Measurements from ENCODE around the gene FLRT3.

DNA sequence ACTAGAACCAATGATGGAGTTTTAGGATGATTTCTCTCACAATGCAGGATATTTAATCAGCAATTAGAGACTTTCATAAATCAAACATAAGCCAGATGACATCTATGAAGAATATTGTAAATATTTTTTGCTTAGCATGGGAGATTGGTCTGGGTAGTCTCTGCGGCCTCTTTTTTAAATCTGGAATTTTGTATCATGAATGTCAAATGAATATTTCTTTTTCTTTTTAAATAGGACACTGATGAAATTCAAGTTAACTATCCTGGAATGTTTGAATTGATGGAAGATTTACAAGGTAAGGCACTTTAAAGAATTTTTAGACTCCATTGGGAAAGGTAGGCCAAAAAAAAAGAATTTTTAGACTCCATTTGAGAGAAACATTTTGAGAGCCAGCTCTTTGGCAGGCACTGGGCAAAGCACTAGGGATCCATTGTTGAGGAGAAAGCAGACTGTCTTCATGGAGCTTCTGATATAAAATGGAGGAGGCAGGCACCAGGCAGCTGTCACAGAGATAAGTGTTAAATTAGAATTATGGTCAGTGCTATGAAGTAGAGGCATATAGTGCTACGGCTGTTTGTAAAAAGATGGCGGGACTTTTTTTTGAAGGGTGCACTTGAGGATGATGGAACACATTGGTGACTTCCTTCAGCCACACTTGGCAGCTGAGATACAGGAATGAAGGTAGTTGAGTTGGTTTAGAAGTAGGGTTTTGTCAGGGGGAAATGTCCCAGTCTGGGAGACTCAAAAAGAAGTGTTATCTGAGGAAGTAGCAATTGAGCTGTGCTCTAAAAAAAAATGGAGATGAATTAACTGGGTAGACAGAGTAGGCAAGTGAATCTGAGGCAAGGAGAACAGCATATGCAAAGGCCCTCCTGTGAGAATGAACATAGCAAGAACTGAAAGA lies 24.0 kb downstream of the NDUFAF5 start:
- PRO-cap, result no peak
- RRBS, 2 experiments, result no CpG with 5 or more reads among the region's 3 CpGs

- PRO-cap, result no peak
- RRBS, 2 experiments, result 1 to 2% methylated on average over 12 to 19 of the region's 66 CpGs
Measured at GRCh38 chr20:13995830-13996458, 628 bp downstream of the MACROD2 start.

DNA sequence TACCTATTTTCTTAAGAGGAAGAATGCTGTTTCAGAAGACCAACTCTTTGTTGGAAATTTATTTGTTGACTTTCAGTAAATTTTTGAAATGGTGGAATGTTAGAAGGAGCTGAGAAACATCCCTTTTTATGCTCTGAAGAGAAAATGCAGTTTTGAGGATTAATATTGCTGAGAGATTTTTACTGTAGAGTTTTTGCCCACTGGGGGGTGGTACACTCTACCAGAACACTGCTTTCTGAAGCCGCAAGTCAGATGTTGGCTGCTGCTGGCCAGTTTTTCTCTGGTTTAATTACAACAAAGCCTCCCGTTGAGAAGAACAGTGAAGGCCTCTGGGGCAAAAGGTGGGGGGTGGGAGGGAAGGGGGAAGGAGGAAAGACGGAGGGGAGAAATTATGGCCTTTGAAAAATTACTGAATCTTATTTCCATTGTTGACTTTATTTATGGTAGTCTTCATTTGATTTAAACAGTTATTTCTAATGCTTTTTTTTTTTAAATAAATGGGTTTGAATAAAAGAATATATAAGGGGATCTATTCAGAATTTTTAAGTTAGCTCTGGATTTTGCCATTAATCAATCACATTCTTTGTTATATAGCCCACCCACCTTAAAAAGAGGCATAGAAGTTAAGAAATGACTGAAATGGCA lies 3.0 kb downstream of the FLRT3 start:
- PRO-cap, result no peak
- RRBS, 2 experiments, result no CpG with 5 or more reads among the region's 3 CpGs

DNA sequence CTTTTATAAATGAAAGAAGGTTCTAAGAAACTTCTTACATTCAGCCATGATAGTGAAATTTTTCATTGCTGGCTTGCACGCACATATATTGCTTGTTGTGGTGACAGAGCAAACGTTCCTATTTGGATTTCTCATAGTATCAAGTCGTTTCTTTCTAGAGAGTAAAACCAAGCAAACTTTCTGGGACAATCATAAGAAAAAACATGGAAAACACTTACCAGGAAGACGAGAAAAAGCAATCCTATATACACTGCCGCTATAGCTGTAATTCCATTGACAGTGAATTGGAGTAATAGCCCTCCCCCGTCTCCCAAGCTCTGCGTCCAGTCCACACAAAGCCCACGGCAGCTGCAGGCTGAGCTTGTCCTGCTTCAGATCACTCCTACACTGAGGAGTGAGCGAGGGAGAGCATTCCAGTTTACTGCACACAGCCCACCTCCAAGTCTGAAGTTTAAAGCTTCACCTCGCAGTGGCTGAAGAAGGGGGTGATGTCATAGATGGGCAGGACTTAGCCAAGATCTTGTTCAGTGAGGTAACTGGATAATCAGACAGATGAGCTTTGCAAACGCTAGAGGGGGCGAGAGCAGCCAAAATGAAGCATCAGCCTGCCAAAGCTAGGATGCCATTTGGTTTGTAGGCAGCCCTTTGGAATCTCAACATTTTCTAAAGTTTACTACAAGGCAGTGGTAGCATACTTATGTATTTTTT lies at the start of gene FLRT3:
FLRT3 (minus strand) TSS at position 427 of the 708 bp plus-strand sequence.
- PRO-cap, result bidirectional peak, plus-strand start at position 333 of the sequence, minus-strand start at position 392 of the sequence; unidirectional peak, minus-strand start at position 446 of the sequence
- RRBS, 2 experiments, result no CpG with 5 or more reads among the region's 12 CpGs

- PRO-cap, result no peak
- RRBS, 2 experiments, result no CpG with 5 or more reads among the region's 3 CpGs
Measured at GRCh38 chr20:15070371-15070894, 733.0 kb upstream of the FLRT3 start.

DNA sequence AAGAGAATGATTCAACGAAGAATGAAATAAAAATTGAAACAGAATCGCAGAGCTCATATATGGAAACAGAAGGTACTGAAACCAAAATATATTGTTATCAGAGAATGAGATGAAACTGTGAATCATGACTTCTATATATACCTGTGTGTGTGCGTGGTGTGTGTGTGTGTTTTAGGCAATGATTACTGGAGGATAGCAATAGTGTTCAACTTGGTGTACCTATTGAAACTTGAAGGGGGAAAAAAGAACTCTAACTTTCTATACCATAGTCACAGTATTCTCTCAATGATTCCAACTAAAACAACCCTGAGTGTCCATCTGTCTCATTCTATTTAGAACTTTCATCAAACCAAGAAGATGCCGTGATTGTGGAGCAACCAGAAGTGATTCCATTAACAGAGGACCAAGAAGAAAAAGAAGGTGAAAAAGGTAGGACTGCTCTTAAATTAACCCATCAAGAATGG lies 586.5 kb downstream of the KIF16B start:
- PRO-cap, result no peak
- RRBS, 2 experiments, result no CpG with 5 or more reads among the region's 4 CpGs

DNA sequence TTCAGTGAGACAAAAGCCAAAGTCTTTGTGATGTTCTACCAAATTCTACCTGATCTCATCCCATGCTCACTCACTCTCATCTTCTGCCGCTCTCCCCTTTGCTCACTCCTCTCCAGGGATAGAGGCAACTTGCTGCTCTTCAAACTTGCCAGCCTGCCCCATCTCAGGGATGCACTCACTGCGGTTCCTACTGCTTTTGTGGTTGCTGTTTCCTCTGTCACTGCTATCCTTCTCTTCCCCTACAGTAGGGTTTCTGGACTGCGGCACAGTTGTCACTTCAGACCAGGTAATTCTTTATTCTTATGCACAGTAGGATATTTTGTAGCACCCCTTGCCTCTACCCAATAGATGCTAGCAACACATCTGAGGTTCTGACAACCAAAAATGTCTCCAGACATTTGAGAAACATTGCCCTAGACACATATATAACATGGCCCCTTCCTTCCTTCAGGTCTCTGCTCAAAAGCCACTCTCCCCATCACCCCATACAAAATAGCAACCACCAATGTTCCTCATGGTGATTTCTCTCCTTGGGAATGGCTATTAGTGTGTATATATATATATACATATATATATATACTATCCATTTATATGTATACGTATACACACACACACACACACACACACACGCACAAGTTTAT lies 141.8 kb downstream of the KIF16B start:
- PRO-cap, result no peak
- RRBS, 2 experiments, result no CpG with 5 or more reads among the region's 5 CpGs

- PRO-cap, result no peak
- RRBS, 2 experiments, result no CpG with 5 or more reads among the region's 1 CpG
Measured at GRCh38 chr20:16451917-16452507, 121.2 kb downstream of the KIF16B start.

DNA sequence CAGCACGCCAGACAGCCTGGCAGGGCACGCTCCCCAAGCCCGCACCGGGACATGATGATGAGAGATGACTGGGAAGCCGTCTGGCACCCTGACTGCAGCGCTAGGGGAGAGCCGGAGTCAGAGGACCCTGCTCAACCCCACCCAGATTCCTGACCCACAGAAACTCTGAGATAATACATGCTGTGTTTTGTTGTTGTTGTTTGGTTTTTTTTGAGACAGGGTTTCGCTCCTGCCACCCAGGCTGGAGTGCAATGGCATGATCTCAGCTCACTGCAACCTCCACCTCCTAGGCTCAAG lies 42.8 kb downstream of the KIF16B start:
- PRO-cap, result no peak
- RRBS, 2 experiments, result 53 to 89% methylated on average over 4 of the region's 8 CpGs

DNA sequence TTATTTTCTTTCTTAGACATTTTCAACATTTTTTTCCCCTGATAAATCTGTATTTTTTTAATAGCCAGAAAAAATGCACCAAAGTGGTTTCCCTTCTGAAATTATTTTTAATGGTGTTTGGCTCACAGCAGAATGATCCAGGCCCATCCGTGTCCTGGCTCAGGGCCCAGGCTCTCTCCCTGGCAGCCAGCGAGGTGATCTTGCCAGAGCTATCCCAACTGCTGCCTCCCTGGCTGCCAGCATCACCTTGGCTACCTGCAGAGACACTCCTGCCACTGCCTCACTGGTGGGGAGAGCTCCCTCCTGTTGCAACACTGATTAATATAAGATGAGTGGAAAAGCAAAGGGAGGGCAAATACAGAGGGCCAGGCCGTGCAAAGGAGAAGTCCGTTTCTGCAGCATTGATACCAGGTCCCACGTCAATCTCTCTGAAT lies 13.0 kb upstream of the DSTN start:
- PRO-cap, result no peak
- RRBS, 2 experiments, result no CpG with 5 or more reads among the region's 5 CpGs

DNA sequence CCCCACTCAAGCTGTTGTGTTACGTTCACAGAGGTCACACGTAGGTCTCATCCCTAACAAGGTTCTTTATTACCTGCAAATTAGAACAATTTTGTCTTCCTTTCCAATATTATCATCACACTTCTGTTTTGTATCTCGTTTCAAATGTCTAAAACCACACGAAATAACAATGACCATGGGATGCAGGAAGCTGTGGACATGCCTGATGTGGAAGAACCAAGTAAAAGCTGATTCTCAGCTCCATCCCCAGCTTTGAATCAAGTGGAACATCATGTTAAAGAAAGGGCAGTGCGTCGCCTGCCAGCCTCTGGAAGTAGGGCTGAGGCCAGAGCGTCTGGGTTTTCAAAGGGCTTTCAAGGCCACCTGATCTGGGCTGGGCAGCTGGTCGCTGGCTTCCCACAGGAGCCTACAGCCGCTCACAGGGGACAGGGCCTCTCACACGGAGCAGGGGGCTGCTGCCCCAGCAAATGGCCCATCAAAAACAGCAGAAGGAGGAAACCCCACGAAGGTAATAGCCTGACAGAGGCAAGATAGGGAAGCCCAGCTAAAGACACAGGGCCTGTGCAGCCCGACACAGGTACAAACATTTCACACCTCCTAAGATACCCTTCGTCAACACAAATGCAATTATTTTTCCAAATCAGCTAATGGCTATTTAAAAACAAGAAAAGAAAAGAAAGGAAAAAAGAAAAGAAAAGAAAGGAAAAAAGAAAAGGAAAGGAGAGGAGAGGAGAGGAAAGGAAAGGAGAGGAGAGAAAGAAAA lies 25.0 kb downstream of the RRBP1 start:
- PRO-cap, result no peak
- RRBS, 2 experiments, result no CpG with 5 or more reads among the region's 13 CpGs

- PRO-cap, result no peak
- RRBS, 2 experiments, result no CpG with 5 or more reads among the region's 14 CpGs
Measured at GRCh38 chr20:17841751-17842305, 126.8 kb downstream of the SNX5 start.

DNA sequence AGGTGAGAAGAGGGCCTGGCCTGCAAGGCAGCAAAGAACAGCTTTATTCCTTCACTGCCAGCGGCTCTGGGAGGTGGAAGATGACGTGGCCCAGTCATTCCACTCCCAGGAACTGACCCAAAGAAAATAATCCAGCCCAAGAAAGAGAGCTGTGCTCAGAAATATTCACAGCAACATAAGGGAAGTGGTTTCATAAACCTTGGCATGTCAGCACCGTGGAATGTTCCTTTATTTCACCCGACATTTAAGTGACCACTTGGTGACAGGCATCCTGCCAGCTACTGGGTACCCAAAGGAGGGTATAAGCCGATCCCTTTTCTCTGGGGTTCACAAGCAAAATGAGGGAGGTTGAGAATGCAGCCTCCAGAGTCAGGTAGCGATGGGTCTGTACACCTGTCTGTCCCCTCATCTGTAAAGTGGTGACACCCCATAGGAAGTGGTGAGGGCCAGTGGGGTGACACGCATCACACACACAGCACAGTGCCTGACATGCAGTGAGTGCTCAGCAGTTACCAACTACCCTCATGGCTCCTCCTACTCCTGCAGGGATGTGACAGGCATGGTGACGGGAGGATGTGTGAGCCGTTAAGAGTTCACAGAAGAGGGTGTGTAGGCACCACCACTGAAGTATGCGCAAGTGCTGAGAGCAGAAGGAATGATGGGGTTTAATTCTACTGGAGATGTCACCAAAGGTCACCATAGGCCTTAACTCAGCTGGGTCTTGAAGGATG lies 124.9 kb downstream of the SNX5 start:
- PRO-cap, result no peak
- RRBS, 2 experiments, result no CpG with 5 or more reads among the region's 10 CpGs

- PRO-cap, result no peak
- RRBS, 2 experiments, result no CpG with 5 or more reads among the region's 5 CpGs
Measured at GRCh38 chr20:17854034-17854761, 114.4 kb downstream of the SNX5 start.

GRCh38 chr20:17964357-17965659 lies 3.8 kb downstream of the SNX5 start:
- PRO-cap, result no peak
- RRBS, 2 experiments, result no CpG with 5 or more reads among the region's 13 CpGs

- PRO-cap, result no peak
- RRBS, 2 experiments, result 6 to 11% methylated on average over 3 to 6 of the region's 8 CpGs
Measured at GRCh38 chr20:18055292-18055551, 2.5 kb downstream of the OVOL2 start.

GRCh38 chr20:18585033-18585757 lies 2.7 kb upstream of the DTD1 start:
- PRO-cap, result no peak
- RRBS, 2 experiments, result no CpG with 5 or more reads among the region's 4 CpGs

DNA sequence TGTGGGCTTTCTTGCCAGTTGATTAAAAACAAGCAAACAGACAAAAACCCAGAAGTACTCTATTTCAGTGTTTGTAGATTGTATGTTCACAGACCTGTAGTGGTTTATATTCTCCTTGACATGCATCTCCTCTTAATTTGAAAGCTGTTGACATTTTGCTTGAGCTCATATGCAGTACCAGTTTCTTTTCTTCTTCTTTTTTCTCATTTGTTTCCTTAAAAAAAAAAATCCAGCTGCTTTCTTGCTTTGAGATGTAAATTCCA lies 74.1 kb upstream of the SCP2D1 start:
- PRO-cap, result no peak

DNA sequence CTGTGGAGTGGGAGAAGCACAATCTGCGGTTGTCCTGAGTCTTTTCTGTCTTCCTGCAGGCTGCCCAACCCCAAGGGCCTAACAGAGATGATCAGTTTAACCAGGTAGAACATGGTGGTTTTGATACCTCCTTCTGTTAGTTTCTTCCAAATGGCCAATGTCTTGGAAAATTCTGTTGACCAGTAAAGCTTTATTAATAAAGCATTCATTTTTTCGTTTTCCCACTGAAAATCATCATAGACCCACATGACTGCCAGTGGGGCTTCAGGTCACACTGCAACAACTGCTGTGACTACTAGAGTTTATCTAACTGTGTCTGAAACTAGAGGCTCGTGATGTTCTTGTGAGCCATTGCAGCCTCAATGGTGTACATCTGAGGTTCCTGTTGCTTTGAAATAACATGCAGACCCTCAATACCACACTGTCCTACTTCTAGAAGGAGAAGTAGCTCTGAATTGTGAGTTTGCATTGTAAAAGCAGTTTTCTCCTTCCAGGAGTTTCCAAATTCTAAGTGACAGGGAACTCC lies 27.5 kb downstream of the SLC24A3 start:
- PRO-cap, result no peak
- RRBS, 2 experiments, result no CpG with 5 or more reads among the region's 3 CpGs

GRCh38 chr20:19417579-19418306 lies 205.3 kb downstream of the SLC24A3 start:
- PRO-cap, result no peak
- RRBS, 2 experiments, result no CpG with 5 or more reads among the region's 3 CpGs

All from astrocyte (in vitro differentiated cells and primary cell).